ENCODE data around the gene SV2B.

DNA sequence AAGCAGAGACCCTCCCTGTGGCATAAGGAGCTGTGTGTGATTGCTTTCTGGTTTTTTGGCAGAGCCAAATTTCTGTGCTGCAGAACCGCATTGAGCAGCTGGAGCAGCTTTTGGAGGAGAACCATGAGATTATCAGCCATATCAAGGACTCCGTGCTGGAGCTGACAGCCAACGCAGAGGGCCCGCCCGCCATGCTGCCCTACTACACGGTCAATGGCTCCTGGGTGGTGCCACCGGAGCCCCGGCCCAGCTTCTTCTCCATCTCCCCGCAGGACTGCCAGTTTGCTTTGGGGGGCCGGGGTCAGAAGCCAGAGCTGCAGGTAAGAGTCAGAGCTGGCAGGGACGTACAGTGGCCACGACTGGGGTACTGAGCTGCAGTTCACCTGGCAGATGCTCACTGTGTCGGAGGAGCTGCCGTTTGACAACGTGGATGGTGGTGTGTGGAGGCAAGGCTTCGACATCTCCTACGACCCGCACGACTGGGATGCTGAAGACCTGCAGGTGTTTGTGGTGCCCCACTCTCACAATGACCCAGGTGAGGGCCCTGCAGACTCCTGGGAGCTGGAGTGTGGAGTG, 2.2 kb downstream of the MAN2A2 start:
- PRO-cap = no peak
- RAMPAGE, long total RNA, 4 experiments = start-site peak on the plus strand in 1 of 4 experiments, centred at position 252 of the sequence, 29 reads per replicate

DNA sequence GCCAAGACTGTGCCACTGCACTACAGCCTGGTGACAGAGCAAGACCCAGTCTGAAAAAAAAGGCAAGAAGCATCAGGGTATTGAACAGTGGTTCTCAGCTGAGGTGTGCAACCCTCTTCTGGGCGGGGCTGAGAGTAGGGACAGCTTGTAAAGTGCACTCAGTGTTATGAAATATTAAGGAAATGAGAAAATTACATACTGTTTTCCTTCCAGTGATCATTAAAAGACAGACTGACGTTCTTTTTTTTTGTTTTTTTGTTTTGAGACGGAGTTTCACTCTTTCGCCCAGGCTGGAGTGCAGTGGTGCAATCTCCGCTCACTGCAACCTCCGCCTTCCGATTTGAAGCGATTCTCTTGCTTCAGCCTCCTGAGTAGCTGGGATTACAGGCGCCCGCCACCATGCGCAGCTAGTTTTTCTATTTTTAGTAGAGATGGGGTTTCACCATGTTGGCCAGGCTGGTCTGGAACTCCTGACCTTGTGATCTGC, 11.2 kb downstream of the MAN2A2 start:
- PRO-cap = no peak
- RAMPAGE, long total RNA, 4 experiments = no peak in any of the 4 experiments

DNA sequence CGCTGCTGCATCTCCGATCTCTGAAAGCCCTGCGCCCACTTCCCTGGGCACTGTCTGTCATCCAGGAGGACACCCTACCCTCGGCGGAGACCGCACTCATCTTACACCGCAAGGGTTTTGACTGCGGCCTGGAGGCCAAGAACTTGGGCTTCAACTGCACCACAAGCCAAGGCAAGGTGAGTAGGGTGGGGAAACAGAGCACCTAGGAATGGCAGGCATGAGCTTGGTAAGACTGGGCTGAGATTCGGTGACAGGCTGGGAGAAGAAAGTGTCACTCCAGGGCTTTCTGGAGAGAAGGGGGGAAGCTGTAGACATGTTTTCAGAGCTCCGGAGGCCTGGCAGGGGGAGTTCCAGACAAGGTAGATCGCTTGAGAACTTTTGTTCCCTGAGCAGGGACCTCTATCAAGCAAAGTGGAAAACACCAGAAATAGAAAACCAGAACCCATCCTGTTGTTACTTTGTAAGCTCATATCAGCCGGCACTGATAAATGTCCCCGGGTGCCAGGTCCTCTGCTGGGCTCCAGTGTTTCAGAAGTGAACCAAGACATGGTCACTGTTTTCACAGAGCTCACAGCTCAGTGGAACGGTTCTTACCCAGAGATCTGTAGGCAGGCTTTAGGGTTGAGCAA, 13.7 kb downstream of the HDDC3 start:
- PRO-cap = no peak
- RAMPAGE, long total RNA, 4 experiments = no peak in any of the 4 experiments

DNA sequence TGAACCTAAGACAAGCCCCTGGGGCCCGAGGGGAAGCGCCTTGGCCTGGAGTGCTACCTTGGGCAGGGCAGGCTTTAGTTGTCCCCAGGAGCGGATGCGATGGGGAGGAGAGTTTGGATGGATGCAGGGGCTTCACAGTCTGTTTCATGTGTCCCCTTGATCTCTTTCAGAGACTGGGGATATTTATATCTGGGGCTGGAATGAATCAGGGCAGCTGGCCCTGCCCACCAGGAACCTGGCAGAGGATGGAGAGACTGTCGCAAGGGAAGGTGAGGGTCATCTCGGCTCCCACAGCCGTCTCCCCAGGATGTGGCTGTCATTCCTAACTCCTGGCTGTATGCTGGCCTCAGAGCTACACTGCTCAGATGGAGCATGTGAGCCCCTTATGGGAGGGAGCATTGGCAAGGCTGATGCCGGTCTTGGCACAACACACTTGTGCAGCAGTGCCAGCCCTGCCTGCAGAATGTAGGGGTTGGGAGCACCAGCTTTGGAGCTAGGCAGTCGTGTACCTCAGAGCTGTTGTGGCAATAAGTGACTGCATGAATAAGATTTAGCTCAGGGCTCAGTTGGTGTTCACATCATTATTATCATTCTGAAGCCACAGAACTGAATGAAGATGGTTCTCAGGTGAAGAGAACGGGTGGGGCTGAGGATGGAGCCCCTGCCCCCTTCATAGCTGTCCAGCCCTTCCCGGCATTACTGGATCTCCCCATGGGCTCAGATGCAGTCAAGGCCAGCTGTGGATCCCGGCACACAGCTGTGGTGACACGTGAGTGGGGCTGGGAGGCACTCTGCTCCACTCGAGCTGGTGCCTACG, 5.3 kb downstream of the RCCD1 start:
- PRO-cap = no peak
- RAMPAGE, long total RNA, 4 experiments = no peak in any of the 4 experiments

- PRO-cap = no peak
- RAMPAGE, long total RNA, 4 experiments = no peak in any of the 4 experiments
These were observed 11.3 kb upstream of the PRC1 start for GRCh38 chr15:91005453-91006228.

- PRO-cap = no peak
- RAMPAGE, long total RNA, 4 experiments = no peak in any of the 4 experiments
These were observed at the start of gene SV2B for GRCh38 chr15:91099555-91100743. TSS of gene SV2B (plus strand) at chr15:91100257.

DNA sequence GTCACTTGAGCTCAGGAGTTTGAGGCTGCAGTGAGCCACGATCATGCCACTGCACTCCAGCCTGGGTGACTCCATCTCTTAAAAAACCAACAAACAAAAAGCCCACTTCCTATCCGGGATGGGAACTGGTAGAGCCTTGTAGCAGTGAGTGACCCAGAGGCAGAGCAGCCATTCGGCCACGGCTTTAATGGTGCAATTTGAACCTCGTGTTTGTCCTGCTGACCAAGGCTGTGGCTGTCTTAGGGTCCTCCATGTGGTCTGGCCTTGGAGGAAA, 269.6 kb downstream of the SV2B start:
- PRO-cap = unidirectional peak, plus-strand start at position 144 of the sequence
- RAMPAGE, long total RNA, 4 experiments = no peak in any of the 4 experiments

DNA sequence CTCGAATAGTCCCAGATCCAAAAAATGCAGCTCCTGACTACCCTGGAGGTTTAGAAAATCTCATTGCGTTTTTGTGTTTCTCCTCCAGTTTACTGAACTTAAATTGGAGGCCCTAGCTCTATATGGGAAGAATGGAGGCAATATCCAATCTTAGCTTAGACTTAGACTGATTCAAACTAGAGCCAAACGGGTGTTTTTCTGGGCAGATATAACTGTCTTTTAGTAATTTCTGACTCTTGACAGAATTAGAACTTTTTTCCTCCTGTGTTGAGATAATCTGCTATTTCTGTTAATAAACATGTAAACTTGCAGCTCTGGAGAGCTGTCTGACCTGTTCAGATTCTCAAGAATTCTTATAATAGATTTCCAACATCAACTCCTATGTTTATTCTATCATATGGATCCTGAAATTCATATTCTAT, 357.2 kb upstream of the SLCO3A1 start:
- PRO-cap = unidirectional peak, minus-strand start at position 258 of the sequence
- RAMPAGE, long total RNA, 4 experiments = no peak in any of the 4 experiments

- PRO-cap = no peak
- RAMPAGE, long total RNA, 4 experiments = no peak in any of the 4 experiments
These were observed 7.6 kb downstream of the SLCO3A1 start for GRCh38 chr15:91861192-91861427.

DNA sequence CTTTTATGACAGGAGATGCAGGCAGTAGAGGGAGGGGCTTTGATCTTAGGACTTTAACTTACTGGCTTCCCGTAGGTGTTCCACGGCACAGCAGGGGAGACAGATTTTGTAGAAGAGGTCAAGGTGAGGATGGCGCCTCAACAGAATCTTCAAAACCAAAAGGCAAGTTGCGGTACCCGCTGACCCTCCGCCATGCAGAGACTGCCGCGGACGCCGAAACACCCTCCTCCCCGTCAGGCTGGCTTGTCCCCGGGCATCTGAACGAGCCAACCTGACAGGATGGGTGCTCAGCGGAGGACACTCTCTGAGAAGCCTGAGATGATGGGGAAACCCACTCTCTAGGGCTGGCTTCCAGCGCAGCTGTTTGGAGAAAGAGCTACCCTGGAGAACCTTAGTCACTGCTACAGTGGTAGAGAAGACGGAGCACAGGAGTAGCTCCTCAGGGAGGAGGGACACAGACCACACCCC, 39.1 kb downstream of the FAM174B start:
- PRO-cap = no peak
- RAMPAGE, long total RNA, 4 experiments = start-site peak on the minus strand in 1 of 4 experiments, centred at position 409 of the sequence, 5 reads per replicate

DNA sequence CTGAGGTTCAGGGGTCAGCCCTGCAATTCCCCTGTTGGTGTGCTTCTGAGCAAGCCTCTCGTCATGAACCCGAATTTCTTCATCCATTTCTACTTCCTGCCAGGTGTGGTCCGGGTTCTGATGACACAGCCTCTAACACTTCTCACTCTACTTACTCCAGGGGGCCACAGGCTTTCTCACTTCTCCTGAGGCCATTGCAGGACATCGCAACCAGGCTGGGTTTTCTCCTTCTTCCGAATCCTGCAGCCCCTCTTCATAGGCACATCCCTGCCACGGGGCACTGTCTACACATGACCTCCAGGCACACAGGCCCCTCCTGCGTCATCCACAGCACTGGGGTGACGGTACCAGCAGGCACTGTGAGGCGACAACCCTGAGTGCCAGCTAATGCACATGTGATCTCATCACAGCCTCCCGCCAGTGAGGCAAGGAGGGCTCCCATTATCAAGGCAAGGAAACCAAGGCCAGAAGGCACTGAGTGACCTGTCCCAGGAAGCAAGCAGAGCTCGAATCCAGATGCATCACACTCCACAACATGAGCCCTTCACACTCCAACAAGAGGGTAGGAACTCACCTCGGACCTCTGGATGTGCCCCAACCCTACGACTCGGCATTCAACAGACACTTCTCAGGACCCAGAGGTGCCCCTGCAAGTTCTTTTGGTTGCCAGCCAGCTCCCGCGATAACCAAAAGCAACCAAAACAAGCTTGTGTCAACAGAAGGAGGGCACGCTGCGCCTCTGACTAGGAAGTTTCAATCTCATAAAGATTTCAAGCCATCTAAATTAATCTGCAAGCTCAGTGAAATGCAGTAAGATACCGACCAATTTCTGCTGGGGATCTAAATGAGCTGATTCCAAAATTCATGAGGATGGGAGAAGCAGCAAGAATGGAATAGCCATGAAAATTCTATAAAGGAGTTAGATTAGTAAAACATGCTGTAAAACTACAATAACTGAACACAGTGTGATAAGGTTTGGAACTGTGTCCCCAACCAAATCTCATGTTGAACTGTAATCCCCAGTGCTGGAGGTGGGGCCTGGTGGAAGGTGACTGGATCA, 16.7 kb downstream of the FAM174B start:
- PRO-cap = no peak
- RAMPAGE, long total RNA, 4 experiments = start-site peak on the minus strand in 1 of 4 experiments, centred at position 172 of the sequence, 6 reads per replicate

DNA sequence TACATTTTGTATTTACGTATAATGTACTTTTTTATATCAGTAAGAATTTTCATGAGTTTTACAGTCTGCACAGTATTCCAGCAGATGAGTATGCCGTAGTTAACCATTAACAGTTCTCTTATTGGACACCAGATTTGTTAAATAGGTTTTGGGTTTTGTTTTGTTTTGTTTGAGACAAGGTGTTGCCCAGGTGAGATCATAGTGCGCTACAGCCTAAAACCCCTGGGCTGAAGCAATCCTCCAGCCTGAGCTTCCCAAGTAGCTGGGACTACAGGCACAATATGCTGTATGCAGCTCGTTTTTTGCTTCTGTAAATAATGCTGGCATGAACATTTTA, 88.6 kb upstream of the CHD2 start:
- PRO-cap = unidirectional peak, plus-strand start at position 168 of the sequence; unidirectional peak, plus-strand start at position 243 of the sequence
- RAMPAGE, long total RNA, 4 experiments = no peak in any of the 4 experiments

GRCh38 chr15:92832817-92833574, 67.1 kb upstream of the CHD2 start:
- PRO-cap = no peak
- RAMPAGE, long total RNA, 4 experiments = no peak in any of the 4 experiments

DNA sequence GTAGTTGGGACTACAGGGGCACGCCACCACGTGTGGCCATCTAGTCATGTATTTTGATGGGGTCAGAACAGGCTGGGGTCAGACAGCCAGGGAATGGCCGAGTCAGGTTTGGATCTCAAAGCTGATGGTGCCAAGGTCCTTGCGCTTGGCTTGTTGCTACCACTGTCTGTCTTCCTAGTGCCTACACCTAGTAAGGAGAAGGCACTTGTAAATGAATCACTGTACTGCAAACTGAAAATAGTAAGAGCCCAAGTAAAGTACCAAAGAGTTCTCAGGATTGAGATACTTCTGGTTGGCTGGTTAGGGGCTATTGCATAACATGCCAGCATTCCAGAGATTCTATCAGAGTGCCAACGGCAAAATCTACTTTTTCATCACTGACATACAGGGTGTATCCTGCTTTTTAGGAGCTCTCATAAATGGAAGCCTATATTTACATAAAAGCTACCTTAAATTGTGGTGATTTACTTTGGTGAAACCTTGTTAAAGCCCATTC, 30.9 kb upstream of the CHD2 start:
- PRO-cap = no peak
- RAMPAGE, long total RNA, 4 experiments = no peak in any of the 4 experiments

DNA sequence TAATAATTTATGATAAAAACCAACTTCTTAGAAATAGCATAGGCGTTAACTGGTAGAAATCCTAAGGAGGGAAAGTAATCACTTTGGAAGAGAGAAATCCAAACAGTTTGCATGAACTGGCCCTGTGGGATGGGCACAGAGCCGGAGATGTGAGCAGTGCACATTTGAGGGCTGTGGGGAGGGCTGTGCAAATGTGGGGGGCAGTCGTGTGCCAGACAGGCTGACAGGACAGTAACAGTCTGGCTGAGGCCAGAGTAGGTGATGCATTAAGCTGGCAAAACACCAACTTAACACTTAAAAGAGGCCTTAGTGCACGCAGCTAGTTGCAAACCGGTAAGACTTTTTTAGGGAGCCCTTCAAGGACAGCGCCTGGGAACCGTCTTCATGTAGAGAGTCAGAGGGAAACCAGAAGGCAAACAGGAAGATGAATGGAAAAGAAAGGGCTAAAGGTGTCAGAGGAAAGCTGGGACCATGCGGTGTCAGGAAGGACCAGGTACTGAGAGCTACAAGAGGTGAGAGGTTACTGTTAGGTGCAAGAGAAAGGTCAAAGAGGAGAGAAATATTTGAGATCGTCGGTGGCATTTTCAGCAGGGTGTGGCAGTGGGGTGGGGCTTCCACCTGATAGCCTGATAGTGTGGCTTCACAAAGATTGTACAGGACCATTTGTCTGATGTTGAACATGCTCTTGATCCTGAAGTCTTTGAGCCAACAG, 30.1 kb upstream of the CHD2 start:
- PRO-cap = no peak
- RAMPAGE, long total RNA, 4 experiments = no peak in any of the 4 experiments

DNA sequence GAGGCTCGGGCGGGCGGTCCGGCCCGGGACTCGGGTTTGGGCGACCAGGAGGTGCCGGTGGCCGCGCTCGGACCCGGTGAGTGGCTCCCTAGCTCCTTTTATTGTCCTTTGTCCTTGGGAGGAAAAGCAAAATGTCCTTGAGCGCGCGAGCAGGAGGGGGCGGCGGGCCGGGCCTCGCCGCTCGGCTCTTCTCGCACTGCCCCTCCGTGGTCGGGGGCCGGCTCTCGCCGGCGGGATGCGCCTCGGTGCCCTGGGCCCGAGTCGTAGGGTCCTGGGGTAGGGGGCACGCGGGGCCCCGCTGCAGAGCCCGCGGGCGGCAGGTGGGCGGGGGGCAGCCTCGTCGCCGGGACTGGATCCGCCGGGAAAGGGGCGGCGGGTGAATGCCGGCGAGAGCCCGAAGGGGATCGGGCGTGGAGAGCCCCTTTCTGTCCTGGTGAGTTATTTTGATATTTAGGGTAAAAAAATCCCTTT, 17.0 kb upstream of the CHD2 start:
- PRO-cap = no peak
- RAMPAGE, long total RNA, 4 experiments = no peak in any of the 4 experiments

DNA sequence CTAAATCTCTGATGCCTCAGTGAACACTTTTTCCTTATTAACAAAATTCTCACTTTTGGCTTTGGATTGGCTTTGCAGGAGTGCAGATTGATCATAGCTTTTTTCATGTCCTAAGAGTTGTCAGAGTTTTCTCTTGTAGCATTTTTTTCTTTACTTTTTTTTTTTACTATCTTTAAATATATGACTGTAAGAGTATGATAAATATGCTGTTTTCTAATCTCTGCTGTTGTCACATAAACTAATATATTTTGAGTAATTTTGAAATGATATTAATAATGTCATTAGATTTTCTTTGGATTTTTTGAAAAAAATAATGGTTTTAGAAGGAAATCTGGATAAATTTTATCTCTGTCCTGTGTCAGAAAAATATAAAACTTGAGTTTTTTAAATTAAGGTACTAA, 4.3 kb upstream of the CHD2 start:
- PRO-cap = no peak
- RAMPAGE, long total RNA, 4 experiments = no peak in any of the 4 experiments

GRCh38 chr15:92897964-92898433, 2.1 kb upstream of the CHD2 start:
- PRO-cap = no peak
- RAMPAGE, long total RNA, 4 experiments = no peak in any of the 4 experiments

DNA sequence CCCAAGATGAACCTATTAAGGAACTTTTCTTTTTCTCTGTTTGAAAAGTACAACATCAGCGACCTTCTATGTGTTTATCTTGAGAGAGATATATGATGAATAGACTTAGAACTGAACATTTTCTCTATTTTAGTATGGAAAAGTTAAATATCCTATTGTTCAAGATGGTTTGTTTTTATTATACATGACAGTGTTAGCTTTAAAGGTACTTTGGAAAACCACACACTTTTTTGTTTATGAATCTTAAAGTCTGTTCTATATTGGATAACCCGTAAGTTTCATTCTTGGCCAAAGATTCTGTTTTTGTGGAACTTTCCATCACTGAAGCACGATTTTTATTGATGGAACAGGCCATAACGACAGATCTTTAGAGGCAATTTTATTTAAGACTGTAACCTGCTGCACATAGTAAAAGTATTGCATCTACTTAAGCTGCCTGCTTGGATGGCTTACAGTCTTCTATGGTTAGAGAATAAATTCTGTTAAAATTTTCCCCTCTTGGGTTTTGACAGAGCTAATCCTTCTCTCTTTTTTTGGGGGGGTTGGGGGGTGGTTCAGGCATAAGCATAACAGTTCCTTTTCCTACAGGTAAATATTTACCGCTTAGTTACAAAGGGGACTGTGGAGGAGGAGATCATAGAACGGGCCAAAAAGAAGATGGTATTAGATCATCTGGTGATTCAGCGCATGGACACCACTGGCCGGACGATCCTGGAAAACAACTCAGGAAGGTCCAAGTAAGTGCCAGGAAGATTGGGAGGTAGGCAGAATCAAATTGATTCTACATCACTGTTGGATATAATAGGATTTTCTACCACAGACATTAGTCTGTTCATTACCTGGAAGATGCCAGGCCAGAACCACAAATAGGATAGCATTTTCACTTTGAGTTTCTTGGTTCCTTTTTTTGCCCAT, 78.7 kb downstream of the CHD2 start:
- PRO-cap = no peak
- RAMPAGE, long total RNA, 4 experiments = start-site peak on the plus strand in 1 of 4 experiments, centred at position 638 of the sequence, 43 reads per replicate

DNA sequence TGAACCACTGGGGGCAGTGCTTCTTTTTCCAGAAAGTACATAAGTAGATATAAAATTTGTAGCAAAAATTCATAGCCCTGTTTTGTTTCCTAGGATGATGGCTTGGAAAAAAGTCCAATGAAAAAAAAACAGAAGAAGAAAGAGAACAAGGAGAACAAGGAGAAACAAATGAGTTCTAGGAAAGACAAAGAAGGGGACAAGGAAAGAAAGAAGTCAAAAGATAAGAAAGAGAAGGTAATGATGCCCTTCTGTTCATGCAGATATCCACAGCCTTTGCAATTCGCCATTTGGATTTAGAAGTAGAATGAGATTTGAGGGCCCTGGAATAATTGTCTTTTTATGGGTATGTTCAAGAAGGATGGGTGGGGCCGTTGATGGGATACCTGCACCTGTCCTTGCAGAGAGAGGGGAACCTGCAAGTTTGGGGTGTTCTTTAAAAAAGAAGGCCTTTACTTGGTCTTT, 86.9 kb downstream of the RGMA start:
- PRO-cap = no peak
- RAMPAGE, long total RNA, 4 experiments = start-site peak on the plus strand in 1 of 4 experiments, centred at position 91 of the sequence, 39 reads per replicate

All from transverse colon (tissue), 4 donors.